ENCODE measurements around the genes SOCS4 and PELI2.

DNA sequence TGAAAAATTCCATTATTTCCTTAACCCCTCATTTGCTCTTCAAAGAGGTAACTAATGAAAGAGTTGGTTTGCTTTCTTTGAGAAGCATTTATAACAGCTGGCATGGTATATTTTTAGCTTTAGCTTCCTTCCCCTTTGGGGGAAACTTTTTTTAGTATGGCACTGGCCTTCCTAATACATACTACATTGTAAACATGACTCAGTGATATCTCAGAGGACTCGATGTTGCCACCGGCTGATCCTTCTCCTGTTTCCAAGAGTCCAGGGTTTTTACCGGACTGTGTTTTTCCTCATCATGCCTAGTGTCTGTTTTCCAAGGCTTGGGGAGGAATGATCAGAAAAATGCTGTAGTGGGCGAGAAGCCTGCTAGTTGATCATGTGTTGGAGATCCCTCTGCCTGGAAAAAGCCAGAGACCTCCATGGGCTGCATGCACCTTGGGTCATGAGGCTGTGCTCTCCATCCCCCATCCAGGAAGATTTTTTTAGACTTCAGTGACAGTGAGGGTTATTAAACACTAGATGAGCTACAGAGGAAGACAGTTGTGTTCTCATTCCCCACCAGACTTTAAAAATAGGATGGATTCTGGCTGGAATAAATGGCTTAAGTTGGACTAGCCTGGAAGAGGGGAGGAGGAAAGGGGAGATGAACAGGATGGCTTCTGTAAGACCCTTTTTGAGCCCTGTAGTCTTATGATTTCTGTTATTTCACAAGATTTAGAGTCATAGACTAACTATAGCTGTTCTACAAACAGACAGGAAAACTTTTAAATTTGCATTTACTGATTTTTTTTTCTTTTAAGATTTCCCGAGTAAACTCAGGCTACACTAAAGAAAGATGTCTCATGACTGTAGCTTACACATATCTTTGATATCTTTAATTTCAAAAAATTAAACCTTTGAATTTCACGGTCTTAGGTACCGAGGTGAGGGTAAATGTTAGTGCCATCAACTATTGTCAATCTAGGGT is 145.7 kb downstream of the SAMD4A start:
- PRO-cap, 3 experiments: peak in 1 of 3 experiments; most common plus-strand start position 202 of the sequence (in 1)
- RAMPAGE, long total RNA, 4 experiments: no peak in any of the 4 experiments
- RRBS: no CpG with 5 or more reads among the region's 7 CpGs

DNA sequence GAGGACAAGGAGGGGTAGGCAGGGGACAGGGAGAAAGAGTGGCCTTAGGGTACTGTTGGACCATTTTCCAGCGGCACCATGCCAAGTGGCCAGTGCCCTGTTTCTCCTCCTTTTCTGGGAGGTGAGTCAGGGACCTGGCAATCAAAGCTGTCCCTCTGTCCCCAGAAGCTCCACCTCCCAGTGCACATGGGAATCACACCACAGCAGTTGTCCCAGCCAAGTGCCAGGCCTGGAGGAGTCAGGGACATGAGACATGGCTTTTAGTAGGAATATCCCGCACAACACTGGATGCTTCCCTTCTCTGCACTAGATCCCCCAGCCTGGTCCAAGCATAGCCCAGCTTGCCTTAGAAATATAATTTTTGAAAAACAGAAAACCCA is 117.9 kb downstream of the GCH1 start:
- PRO-cap, 3 experiments: no peak in any of the 3 experiments
- RAMPAGE, long total RNA, 4 experiments: no peak in any of the 4 experiments
- RRBS: no CpG with 5 or more reads among the region's 2 CpGs

DNA sequence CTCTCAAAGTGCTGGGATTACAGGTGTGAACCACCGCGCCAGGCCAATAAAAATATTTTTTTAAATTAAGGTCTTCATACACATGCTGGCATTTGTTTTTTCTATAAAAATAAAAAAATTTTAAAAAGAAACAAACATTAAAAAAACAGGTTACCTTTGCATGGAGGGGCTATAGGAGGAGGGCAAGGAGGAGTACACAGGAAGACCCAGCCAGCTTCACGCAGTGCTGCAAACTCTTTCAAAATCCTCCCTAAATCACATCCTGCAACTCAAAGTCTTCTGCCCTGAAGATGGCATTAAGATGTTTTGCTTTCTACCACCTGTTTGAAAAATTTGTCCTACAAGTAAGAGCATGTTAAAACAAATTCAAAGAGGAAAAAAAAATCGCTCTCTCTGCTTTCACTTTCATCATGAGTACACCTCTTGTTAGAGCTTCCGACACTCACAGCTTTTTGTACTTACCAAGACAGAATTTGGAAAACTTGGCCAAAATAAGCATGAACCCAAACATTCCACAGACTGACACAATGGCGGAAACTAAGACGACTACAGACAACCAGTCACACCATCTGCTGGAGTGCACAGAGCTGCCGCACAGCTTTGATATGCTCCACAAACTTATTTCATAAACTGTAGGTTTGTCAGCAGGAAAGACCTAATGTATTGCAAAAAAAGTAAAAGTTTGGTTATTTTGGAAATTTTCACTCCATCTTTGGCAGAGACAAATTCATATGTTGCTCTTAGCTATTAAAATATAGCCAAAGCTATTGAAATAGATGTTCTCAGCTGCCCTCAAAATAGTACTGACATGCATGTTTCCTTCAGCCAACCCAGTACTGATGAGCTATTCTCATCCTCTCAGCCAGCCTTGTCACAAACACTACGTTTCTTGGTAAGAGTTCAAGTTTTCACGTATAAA is 21.3 kb downstream of the GCH1 start:
- PRO-cap, 3 experiments: peak in 3 of 3 experiments; most common plus-strand start position 563 of the sequence (in 2); most common minus-strand start position 550 of the sequence (in 2)
- RAMPAGE, long total RNA, 4 experiments: no peak in any of the 4 experiments
- RRBS: no CpG with 5 or more reads among the region's 10 CpGs

DNA sequence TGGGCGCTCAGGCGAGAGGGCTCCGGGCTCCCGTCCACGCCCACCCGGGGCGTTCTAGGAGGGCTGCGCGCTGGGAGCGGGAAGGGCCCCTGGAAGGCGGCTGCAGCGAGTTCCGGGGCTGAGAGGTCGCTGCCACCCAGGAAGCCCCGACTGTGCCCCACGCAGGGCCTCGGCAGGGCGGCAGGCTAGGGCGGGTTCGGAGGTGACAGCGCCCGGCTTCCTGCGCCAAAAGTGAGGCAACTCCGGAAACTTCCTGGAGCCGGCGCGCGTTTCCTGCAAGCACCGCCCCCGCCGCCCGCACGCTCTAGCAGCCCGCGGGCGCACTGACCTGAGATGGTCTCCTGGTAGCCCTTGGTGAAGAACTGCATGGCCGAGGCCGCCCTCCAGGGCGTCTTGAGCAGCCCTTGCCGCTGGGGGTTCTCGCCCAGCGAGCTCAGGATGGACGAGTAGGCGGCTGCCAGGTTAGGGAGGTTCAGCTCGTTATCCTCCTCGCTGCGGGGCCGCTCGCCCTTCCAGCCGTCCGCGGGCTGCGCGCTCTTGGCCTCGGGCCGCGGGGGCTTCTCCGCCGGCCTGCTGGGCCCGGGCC is 540 bp downstream of the GCH1 start:
- PRO-cap, 3 experiments: peak in 3 of 3 experiments; most common plus-strand start position 333 of the sequence (in 2); most common minus-strand start position 233 of the sequence (in 3)
- RAMPAGE, long total RNA, 4 experiments: no peak in any of the 4 experiments
- RRBS: under 1% methylated on average over 15 of the region's 60 CpGs

DNA sequence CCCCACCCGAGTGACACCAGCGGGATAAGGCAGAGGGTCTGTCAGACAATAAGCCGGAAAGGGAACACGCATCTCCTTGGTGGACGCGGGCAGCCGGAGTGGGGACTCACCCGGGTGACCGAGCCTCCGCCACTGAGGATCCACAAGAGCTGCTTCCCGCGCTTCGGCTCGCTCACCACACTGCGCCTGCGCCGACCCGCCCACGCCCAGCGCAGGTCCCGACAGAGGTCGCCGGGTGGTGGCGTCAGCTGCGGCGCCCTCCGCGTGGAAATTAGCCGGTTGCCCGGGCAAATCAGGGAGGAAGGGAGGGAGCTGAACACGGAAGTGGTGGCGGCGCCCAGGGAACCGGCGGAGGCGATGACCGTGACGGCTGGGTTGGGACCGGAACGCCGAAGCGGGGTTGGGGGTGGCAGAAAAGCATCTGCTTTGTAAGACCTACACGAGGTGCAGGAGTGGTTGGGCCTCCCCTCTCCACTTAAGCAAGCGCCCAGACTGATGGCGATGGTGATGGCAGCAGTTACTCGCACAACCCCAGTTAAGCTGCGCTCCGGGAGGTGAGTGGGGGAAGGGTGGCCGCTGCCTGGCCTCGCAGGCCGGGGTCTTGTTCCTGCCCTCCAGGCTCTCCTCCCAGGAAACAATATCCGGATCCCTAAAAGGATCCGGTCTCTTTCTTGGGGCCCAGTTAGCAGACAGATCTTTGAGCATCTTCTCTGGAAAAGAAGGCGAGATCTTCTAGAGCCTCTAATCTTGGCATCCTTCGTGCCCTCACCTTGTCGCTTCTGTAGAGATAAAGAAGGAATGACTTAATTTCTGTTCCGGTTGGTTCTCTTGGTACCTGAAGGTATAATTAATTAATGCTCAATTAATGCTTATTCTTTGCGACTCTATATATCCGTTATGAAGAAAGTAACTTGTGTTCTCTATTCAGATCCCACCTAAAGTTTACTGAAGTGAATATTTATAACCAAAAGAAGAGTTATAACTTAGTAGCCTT is at the start of gene SOCS4:
Gene SOCS4, plus strand, starts transcription at position 319 of the 994 bp plus-strand sequence.
- PRO-cap, 3 experiments: peak in 3 of 3 experiments; most common plus-strand start position 290 of the sequence (in 2); most common minus-strand start position 134 of the sequence (in 3)
- RAMPAGE, long total RNA, 4 experiments: start-site peak on the plus strand in 4 of 4 experiments, centred at positions 266 to 329 of the sequence, 205 to 300 reads per replicate; start-site peak on the minus strand in 4 of 4 experiments, centred at positions 150 to 175 of the sequence, 7 to 40 reads per replicate
- RRBS: 3% methylated on average over 24 of the region's 59 CpGs

- PRO-cap, 3 experiments: no peak in any of the 3 experiments
- RAMPAGE, long total RNA, 4 experiments: no peak in any of the 4 experiments
- RRBS: no CpG with 5 or more reads among the region's 4 CpGs
Measured at GRCh38 chr14:55128049-55128709, 873 bp upstream of the LGALS3 start.

DNA sequence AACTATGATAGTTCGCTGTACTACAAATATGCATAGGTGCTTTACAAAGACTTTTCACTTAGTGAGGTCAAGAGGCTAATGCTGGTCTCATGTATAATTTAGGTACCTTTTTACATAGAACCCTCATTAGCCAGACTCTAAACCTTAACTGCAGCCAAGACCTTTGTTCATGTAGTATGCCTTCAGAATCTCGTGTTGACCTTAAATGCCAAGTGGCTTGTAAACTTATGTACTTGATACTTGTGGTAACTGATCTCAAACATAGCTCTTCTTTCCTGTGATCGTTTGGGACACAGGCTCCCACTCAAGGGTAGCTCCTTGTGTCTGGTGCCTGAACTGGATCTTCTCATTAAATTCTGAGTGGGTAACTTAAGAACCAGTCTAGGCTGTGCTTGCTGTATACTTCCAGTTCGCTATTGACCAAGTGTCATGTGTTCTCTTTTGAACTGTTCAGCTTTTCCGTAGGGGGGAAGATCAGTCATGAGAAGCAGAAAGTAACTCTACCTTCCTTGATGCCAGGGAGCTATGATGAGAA is 2.3 kb downstream of the LGALS3 start:
- PRO-cap, 3 experiments: no peak in any of the 3 experiments
- RAMPAGE, long total RNA, 4 experiments: no peak in any of the 4 experiments
- RRBS: no CpG with 5 or more reads among the region's 5 CpGs

DNA sequence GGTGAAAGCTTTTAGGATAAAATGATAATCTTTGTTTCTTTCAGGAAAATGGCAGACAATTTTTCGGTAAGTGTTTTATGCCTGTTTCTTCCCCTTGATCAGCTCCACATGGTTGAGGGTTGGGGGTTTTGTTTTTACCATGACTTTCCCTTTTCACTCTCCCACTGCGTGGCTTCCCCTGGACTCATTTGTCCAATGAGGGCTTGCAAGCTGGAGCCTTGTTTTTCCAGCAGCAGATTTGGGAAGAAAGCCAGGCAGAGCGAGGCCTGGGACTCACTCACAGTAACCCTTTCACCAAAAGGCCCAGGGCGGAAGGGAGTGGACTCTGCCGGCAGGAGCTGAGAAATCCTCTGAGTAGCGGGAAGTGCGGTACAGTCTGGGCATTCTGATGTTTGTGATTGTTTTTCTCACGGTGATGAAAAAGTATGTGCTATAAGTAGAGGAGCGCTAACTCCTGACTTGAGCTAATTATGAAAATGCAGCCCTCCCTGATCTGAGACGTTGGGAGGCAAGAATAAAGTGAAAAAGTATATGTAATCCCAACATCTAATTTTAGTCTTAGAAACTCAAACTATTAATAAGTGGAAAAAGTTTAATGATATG is 8.4 kb downstream of the LGALS3 start:
- PRO-cap, 3 experiments: peak in 1 of 3 experiments; most common minus-strand start position 197 of the sequence (in 1)
- RAMPAGE, long total RNA, 4 experiments: no peak in any of the 4 experiments
- RRBS: no CpG with 5 or more reads among the region's 10 CpGs

GRCh38 chr14:55139007-55139467 is 10.0 kb downstream of the LGALS3 start:
- PRO-cap, 3 experiments: no peak in any of the 3 experiments
- RAMPAGE, long total RNA, 4 experiments: no peak in any of the 4 experiments

DNA sequence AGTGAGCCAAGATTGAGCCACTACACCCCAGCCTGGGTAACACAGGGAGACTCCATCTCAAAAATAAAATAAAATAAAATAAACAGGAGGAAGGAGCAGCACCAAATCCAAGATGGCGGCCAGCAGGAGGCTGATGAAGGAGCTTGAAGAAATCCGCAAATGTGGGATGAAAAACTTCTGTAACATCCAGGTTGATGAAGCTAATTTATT is 37.6 kb upstream of the DLGAP5 start:
- PRO-cap, 3 experiments: no peak in any of the 3 experiments
- RAMPAGE, long total RNA, 4 experiments: no peak in any of the 4 experiments
- RRBS: no CpG with 5 or more reads among the region's 2 CpGs

DNA sequence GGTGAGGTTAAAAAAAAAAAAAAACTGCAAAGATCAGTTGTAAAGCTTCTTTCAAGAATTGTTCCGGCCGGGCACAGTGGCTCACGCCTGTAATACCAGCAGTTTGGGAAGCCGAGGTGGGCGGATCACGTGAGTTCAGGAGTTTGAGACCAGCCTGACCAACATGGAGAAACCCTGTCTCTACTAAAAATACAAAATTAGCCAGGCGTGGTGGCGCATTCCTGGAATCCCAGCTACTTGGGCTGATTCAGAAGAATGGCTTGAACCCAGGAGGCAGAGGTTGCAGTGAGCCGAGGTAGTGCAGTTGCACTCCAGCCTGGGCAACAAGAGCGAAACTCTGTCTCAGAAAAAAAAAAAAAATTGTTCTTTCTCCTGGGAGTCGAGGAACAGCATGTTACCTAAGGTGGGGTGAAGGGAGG is 13.8 kb downstream of the FBXO34 start:
- PRO-cap, 3 experiments: no peak in any of the 3 experiments
- RAMPAGE, long total RNA, 4 experiments: no peak in any of the 4 experiments
- RRBS: no CpG with 5 or more reads among the region's 11 CpGs

DNA sequence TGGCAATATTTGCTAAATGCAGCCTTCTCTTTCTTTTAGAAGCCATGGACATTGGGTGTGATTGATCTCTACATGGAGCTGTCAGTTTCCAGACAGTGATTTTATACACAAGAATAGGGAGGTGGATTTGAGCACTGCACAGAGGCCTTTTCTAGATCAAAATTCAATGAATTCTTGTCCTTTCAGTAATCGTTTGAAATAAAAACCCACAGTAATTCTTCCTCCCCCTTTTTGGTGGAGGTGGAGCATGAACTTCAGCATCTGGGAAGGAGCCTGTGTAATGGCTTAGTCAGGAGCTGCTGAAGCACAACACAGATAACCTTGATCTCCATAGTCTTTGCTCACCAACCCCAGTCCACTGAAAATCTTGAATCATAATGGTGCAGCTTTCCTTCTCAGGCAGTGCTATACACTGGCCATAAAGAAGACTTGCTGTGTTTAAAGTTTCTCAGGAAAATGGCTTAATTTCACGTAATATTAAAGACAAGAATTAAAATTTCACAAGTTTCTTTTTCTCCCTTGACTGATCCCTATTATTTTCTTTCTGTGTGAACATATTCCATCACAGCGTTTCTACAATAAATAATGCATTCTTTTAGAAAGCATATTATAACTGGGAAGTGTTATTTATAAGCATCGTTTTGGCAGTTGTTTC is 6.5 kb upstream of the TBPL2 start:
- PRO-cap, 3 experiments: peak in 3 of 3 experiments; most common plus-strand start position 375 of the sequence (in 2); most common minus-strand start position 168 of the sequence (in 1)
- RAMPAGE, long total RNA, 4 experiments: no peak in any of the 4 experiments
- RRBS: no CpG with 5 or more reads among the region's 4 CpGs

GRCh38 chr14:55499849-55500748 is 59.7 kb upstream of the TBPL2 start:
- PRO-cap, 3 experiments: peak in 1 of 3 experiments; most common minus-strand start chr14:55500556 (in 1)
- RAMPAGE, long total RNA, 4 experiments: no peak in any of the 4 experiments
- RRBS: no CpG with 5 or more reads among the region's 12 CpGs

- PRO-cap, 3 experiments: no peak in any of the 3 experiments
- RAMPAGE, long total RNA, 4 experiments: no peak in any of the 4 experiments
- RRBS: no CpG with 5 or more reads among the region's 2 CpGs
Measured at GRCh38 chr14:55661404-55661813, 81.4 kb downstream of the KTN1 start.

DNA sequence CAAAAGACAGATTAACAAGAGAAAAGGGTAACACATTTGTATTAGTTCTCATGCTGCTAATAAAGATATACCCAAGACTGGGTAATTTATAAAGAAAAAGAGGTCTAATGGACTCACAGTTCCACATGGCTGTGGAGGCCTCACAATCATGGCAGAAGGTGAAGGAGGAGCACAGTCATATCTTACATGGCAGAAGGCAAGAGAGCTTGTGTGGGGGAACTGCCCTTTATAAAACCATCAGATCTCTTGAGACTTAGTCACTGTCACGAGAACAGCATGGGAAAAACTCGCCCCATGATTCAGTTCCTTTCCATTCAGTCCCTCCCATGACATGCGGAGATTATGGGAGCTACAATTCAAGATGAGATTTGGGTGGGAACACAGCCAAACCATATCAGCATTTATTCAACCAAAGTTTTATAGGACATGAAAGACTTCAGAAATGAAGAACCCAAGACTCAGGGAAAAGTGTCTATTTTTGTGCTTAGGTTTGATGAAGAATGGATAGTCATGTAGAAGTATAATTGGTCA is 216.5 kb downstream of the KTN1 start:
- PRO-cap, 3 experiments: no peak in any of the 3 experiments
- RAMPAGE, long total RNA, 4 experiments: no peak in any of the 4 experiments
- RRBS: no CpG with 5 or more reads among the region's 3 CpGs

DNA sequence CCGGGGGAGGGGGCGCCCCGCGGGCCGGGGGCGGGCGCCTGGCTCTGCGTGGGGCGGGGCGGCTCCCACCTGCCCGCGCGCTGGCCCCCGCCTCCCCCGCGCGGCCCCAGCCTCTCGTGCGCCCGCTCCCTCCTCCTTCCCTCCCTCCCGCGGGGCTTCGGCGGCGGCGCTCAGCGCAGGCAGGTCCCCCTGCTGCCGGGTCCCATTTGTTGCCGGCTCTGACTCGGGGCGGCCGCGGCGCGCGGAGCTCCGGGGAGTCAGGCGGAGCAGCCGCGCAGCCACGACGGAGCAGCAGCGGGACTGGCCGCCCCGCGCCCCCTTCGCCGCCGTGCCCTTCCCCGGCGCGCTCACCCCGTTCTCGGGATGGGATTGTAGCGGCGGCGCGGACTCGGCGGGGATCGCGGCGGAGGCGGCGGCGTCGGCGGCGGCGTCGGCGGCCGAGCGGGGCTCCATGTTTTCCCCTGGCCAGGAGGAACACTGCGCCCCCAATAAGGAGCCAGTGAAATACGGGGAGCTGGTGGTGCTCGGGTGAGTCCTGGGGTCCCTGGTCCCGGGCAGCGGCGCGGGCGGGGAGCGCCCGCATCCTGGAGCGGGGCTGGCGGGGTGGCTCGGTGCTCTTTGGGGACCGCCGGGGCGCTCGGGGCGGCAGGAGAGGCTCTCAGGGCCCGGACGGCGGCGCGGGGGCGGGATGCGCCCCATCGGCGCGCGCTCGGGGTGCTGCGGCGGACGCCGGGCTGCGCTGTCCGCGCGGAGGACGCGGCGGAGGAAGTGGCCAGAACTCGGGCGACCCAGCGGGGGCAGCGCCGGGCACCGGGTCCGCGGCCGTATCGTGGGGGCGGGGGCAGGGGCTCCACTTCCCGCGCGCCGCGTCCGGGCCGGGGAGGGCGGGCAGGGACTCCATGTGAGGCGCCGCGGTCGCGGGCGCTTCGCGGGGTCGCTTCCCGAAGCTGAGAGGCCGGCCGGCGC is at the start of gene PELI2:
Gene PELI2, plus strand, starts transcription at position 202 of the 966 bp plus-strand sequence.
- PRO-cap, 3 experiments: peak in 3 of 3 experiments; most common plus-strand start position 209 of the sequence (in 2); most common minus-strand start position 770 of the sequence (in 3)
- RAMPAGE, long total RNA, 4 experiments: start-site peak on the plus strand in 2 of 4 experiments, centred at positions 480 to 821 of the sequence, 5 to 18 reads per replicate
- RRBS: 1% methylated on average over 82 of the region's 147 CpGs

- PRO-cap, 3 experiments: no peak in any of the 3 experiments
- RAMPAGE, long total RNA, 4 experiments: no peak in any of the 4 experiments
- RRBS: no CpG with 5 or more reads among the region's 9 CpGs
Measured at GRCh38 chr14:56209525-56210430, 91.6 kb downstream of the PELI2 start.

- PRO-cap, 3 experiments: no peak in any of the 3 experiments
- RAMPAGE, long total RNA, 4 experiments: no peak in any of the 4 experiments
- RRBS: no CpG with 5 or more reads among the region's 8 CpGs
Measured at GRCh38 chr14:56250228-56251066, 132.2 kb downstream of the PELI2 start.

- PRO-cap, 3 experiments: no peak in any of the 3 experiments
- RAMPAGE, long total RNA, 4 experiments: no peak in any of the 4 experiments
- RRBS: no CpG with 5 or more reads among the region's 2 CpGs
Measured at GRCh38 chr14:56279600-56280063, 161.4 kb downstream of the PELI2 start.

DNA sequence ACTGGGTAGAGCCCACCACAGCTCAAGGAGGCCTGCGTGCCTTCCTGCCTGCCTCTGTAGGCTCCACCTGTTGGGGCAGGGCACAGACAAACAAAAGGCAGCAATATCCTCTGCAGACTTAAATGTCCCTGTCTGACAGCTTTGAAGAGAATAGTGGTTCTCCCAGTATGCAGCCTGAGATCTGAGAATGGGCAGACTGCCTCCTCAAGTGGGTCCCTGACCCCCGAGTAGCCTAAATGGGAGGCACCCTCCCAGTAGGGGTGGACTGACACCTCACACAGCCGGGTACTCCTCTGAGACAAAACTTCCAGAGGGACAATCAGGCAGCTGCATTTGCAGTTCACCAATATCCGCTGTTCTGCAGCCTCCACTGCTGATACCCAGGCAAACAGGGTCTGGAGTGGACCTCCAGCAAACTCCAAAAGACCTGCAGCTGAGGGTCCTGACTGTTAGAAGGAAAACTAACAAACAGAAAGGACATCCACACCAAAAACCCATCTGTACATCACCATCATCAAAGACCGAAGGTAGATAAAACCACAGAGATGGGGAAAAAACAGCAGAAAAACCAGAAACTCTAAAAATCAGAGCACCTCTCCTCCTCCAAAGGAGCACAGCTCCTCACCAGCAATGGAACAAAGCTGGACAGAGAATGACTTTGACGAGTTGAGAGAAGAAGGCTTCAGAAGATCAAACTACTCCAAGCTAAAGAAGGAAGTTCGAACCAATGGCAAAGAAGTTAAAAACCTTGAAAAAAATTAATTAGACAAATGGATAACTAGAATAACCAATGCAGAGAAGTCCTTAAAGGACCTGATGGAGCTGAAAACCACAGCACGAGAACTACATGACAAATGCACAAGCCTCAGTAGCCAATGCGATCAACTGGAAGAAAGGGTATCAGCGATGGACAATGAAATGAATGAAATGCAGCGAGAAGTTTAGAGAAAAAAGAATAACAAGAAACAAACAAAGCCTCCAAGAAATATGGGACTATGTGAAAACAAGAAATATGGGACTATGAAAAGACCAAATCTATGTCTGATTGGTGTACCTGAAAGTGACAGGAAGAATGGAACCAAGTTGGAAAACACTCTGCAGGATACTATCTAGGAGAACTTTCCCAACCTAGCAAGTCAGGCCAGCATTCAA is 60.8 kb downstream of the TMEM260 start:
- PRO-cap, 3 experiments: no peak in any of the 3 experiments
- RAMPAGE, long total RNA, 4 experiments: no peak in any of the 4 experiments
- RRBS: no CpG with 5 or more reads among the region's 11 CpGs